ENCODE measurements around the gene CACNA2D4.

GRCh38 chr12:1350187-1350941 lies 244.0 kb downstream of the FBXL14 start:
- PRO-cap = no peak

DNA sequence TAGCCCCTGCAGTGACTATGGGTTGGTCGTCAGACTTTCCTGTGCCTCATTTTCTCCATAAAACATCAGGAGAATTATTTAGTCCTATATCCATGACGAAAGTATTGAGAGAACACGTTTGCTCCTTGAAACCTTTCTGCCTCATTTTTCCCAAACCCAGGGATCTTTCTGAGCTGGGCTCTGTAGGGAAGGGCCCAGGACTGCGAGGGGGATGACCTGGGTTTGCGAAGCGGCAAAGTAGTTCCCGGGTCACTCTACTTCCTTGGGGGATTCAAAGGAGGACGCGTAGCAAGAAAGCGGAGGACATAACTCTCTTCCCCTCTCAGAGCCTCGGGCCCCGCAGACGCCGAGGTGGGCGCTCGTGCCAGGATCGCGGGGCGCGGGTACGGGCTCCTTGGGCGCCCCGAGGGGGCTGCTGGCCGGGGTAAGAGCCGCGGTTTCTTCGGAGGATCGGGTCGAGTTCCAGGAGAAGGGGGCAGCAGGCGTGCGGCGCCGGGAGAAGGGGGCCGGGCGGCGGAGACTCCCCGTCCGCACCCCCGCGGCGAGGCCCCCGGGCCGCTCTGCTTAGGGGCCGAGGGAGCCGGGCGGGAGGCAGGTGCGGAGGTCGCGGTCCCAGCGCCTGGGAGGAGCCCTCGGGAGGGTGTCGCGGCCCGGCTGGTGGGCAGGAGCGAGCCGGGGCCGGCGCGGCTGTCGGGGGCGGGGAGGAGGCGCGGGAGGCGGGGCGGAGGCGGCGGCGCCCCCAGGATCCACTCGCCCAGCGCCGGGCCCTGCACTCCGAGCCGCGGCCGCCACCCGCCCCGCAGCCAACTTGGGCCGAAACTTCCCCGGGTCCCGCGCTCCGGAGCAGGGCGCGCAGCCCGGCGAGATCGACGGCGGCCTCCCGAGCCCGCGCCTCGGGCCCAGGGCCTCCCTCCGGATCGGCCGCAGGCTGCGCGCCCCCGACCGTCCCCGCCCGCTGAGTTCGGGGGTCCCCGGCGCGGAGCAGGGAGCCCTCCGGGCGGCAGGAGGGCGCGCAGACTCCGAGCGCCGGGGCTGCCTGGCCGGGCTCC lies 64.5 kb downstream of the FBXL14 start:
- PRO-cap = unidirectional peak, plus-strand start at position 772 of the sequence

- PRO-cap = no peak
Observed at GRCh38 chr12:1533001-1533320, 61.4 kb downstream of the FBXL14 start.

GRCh38 chr12:1590254-1590960 lies 4.0 kb downstream of the FBXL14 start:
- PRO-cap = no peak

DNA sequence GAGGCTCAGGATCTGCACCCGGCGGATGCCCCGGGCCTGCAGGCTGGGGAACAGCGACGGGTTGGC lies 715 bp downstream of the FBXL14 start:
- PRO-cap = no peak

DNA sequence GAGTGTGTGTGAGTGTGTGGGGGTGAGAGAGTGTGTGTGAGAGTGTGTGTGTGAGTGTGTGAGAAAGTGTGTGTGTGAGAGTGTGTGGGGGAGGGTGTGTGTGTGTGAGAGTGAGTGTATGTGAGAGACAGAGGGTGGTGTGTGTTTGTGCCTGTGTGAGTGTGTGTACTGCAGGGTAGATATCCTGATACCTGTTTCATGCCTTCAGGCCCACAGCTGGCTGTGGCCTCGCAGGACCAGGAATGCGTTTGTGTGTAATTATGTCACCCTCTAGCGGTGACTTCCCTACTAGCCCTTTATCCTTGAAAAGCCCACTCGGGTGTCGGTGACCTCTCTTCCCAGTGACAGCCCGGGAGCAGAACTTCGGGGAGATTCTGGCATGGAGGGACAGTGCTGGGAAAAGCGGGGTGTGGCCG lies 10.8 kb upstream of the FBXL14 start:
- PRO-cap = no peak

DNA sequence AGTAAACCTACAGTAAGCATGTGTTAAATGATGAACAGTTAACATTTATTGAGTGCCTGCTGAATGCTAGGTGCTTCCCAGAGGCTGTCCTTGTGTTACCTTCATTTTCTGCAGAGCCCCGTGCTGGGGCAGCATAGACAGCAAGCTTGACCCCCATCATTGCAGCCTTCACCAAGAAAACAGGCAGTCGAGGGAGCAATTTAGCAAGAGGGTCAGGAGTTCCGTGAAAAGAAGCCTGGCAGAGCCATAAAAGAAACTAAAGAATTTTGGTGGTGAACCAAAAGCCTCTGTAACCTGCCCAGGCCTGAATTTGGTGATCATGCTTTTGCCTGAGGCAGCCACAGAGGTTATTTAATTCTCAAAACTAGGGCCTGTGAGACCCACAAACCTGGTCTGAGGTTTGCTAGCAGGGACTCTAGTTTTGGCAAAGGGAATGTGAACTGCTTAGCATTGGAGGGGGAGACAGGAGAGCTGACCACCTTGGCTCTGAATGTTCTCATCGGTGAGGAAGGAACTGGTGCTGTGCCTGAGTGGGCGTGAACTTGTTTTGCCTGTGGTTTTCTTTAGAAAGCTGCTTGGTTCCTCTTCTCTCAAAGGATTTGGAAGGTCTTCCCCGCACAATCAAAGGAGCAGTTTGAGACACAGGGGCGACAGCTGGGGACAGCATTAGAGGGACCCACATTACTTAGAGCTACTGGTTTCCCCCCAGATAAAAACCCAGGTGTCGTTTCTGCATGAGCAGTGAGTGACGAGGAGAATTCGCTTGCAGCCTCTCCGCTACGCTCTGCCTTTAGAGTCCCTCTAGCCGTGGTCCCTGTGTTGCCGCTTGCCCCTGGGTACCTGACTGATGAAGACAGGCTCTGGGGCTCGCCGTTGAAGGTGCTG lies 12.7 kb upstream of the WNT5B start:
- PRO-cap = no peak

DNA sequence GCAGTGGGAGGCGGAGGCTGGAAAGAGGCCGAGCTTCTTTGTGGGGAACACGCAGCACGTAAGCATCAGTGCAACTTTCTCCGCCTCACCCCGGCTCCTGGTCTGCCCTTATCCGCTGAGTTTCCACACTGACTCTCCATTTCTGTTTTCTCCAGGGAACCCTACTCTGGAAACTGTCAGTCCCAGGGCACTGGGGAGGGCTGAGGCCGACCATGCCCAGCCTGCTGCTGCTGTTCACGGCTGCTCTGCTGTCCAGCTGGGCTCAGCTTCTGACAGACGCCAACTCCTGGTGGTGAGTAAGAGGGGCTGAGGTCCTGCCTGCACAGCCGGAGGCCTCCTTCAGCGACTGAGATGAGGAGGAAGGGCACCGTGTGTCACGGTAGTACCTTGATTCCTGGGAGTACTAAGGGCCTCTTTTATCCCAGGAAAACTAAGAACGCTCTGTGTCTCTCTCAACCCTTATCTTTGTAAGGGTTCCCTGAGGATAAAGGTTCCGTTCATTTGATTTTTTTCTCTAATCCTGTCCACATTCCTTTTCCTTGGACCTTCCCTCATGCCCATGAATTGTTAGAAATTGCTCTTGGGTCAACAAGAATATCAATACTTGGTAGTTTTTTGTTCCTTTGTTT lies 2.2 kb downstream of the WNT5B start:
- PRO-cap = no peak

DNA sequence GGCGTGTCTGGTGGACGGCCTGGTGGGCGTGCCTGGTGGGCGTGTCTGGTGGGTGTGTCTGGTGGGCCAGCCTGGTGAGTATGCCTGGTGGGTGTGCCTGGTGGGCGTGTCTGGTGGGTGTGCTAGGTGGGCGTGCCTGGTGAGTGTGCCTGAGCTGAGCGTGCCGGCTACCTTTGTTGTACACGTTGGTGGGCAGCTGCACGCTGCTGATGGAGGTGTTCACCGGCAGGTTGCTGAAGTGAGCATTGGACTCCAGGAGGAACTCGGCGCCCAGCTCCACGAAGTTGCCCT lies 10.8 kb downstream of the CACNA2D4 start:
- PRO-cap = no peak

DNA sequence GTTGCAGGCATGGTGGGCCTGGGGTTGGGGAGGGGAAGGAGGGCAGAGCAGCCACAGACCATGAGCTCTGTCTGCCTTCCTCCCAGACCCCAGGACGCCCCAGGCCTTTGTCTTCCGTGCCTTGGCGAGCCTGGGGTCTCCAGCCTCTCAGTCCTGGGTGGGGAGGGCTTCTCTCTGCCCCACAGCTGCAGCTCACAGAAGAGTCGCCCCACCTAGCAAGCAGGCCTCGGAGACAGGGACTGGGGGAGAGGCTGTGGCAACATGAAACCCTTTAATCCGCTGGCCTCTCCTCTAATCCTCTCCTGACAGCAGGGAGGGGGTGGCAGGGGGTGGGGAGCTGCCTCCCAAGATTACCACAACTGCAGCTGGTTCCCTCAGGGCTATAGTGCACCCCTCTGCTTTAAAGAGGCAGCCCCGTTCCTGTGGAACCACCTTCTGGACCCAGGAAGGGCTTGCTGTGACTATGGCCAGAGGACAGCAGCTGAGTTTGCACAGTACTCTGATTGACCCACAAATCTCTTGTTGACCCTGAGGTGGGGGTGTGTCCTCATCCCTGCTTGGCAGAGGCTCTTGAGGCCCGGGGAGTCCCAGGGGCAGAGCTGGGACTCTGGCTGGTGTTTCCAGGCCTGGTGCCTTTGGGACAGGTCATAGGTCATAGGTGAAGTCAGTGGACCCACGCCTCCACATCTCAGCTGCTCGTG lies at the start of gene CACNA2D4:
CACNA2D4 (minus strand) TSS at position 241 of the 701 bp plus-strand sequence.
- PRO-cap = no peak

GRCh38 chr12:1972781-1973456 lies 31.3 kb downstream of the DCP1B start:
- PRO-cap = no peak

DNA sequence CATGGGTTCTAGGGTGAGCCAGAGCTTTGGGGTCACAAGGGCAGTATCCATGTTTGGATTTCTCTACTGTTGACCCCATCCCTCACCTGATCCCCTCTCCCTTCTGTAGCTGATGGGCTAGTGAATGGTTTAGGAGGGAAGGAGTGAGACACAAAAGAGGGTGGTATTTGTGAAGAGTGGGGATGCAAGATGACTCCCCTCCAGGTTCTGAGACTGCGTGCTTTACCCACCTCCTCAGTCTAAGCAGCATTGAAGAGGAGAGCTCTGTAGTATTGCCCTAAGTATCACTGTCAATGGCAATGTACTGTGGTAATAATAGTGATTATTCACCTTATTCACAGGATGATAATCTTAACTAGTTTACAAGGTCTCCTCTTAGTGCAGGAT lies 2.3 kb downstream of the CACNA1C start:
- PRO-cap = no peak

GRCh38 chr12:2250733-2251255 lies 198.0 kb downstream of the CACNA1C start:
- PRO-cap = no peak

GRCh38 chr12:2428863-2429192 lies 365.9 kb upstream of the FKBP4 start:
- PRO-cap = no peak

DNA sequence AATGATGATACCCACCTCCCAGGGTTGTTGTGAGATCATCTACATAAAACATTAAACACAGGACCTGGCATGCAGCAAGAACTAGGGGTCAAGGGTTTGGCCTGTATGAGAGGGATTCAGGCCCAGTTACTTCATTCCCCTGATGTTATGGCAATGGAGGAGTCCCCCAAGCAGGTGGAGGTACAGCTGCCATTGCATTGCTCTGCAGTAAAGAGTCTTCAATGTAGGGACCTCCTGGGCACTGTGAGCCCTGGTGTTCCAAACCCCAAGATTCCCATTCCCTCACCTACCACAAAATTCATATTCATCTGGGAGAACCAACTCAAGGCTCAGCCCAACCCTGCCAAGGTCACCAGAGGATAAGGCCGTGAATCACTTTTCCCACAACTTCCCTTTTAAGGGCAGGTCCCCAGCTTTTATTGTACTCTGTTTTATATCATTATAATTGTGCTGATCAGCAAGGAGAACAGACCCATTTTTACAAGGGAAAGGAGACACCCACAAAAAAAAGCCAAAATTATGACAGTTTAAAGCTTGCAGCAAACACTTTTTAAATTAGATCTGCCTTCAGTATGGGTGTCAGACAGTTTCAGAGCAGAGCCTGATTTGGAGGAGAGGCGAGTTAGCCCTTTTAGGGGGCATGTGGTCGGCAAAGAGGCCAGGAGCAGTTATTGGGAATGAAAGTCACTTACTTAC lies 363.0 kb upstream of the FKBP4 start:
- PRO-cap = no peak

GRCh38 chr12:2449298-2449556 lies 345.5 kb upstream of the FKBP4 start:
- PRO-cap = no peak

- PRO-cap = no peak
Observed at GRCh38 chr12:2679010-2679422, 115.8 kb upstream of the FKBP4 start.

DNA sequence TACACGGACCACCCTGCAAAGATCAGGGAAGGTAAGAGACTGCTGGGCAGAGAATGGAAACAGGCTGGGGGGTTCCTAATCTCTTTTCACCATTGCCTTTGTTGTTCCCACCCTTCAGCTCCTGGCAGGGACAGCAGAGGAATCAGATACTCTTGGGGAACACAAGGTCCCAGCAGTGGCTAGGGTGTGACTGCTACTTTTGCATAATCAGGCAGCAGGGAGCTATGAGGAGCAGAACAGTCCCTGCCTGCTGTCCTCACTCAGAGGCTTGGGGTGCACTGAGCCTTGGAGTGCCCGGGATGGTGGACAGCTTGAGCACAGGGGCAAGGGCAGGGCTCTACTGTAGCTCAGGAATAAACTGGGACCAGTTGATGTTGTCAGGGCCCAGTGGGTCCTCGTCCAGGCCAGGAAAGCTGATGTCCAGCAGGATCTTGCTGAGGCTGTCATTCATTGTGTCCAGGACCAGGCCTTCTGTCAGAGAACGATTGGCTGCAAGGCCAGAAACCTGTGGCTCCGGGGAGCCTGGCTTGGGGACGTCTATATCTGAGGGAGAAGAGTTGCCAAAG lies 1.5 kb upstream of the TEX52 start:
- PRO-cap = no peak

DNA sequence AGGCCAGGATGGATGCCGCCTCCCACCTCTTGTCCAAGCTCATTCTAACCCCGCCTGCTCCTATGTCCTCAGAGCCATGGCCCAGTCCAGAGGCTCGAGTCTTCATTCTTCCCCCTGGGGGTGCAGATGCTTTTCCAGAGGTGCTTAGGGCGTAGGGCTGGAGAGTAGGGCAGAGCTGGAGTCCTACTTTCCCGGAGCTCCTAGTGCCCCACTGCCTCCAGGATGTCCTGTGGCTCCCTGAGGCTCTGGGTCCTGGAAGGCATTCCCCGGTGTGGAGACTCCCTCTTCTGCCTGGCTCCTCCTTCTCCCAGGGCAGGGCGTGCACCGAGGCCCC lies 15.2 kb downstream of the TEAD4 start:
- PRO-cap = no peak

GRCh38 chr12:3041564-3041978 lies 35.6 kb upstream of the TSPAN9 start:
- PRO-cap = no peak